Umbilical cord (tissue), 2 donors: Measurements from ENCODE around the gene GEMIN2.

DNA sequence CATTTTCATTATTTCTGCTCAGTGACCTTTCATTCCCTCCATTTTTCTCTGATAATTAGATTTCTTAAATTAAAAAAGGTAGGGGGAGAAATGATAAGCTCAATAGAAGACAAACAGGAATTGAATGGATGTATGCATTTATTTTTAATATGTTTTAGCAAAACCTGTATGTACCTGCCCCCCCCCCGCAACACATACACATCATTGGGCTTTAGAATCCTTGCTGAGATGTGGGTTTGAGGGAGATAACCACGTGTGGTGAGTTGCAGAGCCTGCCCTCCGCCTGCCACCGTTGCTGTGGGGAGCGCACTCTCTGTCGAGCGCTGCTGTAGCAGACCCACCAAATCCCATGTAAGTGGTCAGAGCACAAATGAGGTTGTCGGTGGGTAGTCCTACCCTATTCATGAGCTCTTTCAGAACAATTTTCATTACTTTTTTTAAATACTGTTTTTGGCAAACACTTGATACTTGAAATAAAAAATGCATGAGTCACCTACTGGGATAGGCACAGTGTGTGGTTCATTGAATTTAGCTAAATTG, 242.6 kb downstream of the BRMS1L start:
- RAMPAGE, long total RNA, result no peak

GRCh38 chr14:36177470-36178032, 142.9 kb downstream of the MBIP start:
- RAMPAGE, long total RNA, result no peak

DNA sequence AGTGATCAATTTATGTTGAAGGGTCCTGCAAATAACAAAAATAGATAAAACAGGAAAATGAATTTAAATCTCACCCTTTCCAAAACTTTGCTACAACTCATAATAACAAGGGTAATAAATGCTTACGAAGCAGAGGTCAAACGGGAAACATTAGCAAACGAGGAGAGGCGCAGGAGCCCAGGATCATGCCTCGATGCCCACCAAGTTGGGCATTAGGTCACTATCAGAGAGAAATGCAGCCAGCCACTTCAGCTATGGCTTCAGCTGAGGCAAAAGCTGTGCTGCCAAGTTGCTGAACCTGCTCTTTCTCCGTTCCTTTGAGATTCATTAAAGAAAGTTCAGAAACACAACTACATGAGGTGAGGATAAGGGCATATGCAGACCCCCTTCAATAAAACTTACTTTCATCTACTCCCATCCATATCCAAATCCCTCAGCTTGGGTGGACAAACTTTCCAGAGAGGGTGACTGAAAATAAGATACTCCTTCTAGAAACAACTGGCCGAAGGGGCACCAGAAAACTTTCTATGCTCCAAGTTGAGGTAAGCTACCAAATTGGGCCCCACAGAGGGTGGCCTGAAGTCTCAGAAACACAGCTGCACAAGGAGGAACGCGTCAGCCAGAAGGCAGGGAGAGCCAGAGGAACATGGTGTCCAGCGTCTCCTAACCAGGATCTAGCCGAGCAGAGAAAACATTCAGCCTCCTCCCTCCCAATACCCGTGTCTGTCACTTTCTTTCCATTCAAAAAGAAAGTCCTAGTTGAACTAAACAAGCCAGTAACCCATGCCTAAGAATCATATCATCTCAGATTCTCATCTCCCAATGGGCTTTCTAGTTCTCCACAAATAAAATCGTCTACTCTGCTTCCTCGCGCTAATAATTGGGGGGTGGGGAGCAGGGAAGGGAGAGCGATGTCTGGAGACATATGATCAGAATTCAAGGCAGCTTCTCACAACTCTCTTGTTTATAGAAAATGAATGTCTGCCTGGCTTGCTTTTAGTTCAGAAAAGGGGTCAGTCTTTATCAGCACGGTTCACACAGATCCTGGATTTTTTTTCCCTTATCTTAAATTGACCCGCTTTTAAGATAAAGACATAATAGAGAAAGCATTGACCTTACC, 7.7 kb downstream of the NKX2-1 start:
- RAMPAGE, long total RNA, result no peak

DNA sequence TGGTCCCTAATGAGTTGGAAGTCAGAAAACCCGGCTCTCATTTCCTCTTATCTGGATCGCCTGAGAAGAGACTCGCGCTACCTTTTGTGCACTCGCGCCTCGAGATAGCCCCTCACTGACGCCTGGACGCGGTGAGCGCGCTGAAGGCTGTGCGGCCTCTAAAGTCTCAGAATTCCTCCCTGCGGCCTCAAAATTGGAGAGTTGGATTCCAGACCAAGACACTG, 7.0 kb downstream of the NKX2-1 start:
- RAMPAGE, long total RNA, result no peak

DNA sequence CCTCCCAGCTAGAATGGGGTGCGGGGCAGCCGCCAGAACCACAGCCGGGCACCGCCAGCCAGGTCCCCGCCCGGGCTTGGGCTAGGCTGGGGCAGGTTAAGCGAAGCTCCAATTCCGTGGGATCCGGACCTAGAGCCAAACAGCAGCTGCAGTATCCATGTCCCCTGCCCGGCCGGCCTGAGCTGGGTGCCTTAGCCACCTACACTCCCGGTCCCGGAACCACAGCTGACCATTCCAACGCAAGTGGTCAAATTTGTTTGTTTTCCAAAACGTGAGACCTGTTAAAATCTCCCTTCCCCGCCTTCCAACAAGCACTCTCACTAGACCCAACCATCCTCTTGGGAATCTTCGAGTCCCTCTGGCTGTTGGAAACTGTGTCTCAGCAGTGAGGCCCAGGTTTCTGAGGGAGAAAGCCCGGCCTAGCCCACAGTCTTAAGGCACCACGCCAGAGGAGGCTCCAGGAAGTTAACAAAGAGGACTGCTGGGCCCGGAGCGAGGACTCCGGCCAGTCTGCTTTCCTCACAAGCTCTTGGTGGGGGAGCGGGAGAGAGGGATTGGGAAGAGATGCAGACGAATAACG, 5.3 kb downstream of the NKX2-1 start:
- RAMPAGE, long total RNA, result no peak

DNA sequence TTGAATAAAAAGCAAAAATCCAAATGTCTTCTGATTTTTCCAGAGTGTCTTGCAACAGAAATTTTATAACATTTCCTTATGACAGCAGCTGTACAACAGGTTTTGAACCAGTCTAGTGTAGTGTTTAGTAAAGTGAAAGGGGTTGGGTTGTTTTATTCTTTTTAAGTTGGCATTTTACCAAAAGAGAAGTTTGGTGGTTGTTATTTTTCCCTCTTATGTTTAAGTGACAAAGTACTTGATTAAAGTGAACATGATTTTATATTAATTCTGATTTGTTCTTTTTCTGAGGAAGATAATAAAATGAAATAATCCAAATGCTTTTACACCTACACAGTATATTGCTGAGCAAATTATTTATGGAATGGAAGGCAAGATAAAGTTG, 129.0 kb downstream of the FOXA1 start:
- RAMPAGE, long total RNA, result no peak

DNA sequence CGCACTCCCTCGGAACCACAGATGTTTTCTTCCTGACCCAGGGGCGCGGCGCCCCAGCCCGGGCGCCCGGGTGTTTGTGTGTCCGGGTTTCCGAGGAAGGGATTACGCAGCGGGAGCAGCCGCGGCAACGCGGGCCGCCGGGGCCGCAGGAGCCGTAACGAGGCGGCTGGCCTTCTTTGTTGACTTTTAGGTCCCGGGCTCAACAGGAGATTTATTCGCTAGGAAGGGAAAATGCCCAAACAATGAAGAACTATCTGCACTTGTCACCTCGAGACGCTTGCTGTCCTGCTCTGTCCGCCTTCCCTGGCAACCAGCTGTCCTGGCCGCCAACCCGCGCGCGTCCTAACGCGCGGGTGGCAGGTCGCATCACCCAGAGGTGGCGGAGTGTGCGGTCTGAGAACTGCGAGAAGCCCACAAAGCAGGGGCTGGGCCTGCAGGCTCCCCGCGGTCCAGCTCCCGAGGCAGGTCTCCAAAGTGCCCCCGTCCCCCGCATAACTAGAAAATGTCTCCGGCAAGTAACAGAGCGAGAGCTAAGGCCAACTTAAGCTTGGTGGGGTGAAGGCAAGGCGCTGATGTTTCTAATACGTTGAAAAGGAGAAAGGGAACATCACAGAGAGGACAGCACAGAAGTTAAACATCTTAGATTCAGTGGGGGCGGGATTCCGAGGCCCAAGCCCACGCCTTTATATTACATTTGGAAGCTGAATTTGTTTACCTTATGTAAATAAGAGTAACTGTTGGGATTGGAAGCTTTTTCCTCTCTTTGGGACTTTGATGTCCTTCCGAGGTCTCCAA, 6.7 kb downstream of the FOXA1 start:
- RAMPAGE, long total RNA, result no peak

DNA sequence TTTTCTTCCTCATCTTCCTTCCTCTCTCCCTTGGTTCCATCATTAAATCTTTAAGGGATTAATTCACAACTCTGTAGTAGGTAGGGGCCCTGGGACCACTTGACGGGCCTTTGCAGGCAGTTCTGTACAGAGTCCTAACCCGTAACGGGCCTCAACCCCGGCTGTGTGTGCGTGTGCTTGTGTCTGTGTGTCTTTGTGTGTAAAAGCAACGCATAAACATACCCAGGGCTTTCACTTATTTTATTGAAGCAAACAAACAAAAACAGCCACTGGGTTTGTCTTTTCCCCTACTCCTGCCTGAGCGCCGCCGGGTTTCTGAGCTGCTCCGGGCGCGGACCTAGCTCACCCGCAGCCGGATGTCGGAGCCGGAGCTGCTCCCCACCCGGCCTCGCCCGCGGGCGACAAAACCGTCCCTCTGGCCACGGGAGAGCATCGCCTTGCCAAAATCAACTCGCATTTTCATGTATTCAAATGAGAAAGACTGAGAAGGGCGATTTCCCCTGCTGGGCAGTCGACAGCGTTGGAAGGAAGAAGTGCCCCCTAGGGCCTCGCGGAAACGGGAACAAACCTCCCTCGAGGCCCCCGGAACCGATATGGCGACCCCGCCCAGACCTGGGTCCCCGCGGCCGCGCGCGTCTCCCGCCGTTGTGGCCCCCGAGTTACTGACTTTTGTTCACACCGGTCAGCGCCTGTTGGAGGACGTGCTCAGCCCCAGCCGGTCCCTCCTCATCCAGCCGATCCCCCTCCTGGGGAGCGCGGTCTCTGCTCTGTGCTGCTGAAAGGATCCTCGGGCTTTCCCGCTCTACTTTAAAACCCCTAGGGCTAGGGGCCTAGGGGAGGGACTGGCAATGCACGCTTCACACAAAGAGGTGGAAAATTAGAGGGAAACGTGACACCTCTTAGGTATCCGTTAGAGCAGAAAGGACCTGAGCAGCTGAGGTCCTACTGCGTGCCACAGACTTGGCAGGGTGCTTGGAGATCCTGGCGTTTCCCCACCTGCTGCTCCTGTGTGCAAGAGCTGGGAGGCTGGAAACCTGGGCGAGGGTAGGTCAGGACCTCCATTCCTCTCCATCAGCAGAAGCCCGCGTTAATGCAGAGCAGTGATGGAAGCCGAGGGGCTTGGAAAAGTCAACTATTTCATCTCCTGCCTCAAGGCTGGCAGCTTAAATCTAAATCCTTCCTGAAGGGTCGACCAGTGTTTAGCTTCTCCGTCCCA, 4.2 kb downstream of the TTC6 start:
- RAMPAGE, long total RNA, result no peak

- RAMPAGE, long total RNA, result no peak
These were observed 6.5 kb downstream of the TTC6 start for GRCh38 chr14:37601922-37602294.

DNA sequence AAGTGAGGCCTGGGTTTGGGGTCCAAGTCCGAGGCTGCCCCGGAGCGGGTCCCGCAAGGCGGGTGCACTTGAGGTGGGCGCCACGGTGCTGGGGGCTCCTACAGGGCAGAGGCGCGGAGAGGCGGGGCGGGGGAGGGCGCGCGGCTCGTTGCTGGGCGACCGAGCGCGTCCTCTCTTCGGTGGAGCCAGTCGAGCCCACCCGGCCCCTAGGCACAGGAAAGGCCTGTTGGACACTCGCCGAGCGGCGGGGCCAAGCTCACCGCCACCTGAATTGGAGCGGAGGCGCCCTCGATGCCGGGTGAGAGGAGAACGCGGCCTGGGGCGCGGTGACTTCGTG, 15.6 kb downstream of the TTC6 start:
- RAMPAGE, long total RNA, result no peak

DNA sequence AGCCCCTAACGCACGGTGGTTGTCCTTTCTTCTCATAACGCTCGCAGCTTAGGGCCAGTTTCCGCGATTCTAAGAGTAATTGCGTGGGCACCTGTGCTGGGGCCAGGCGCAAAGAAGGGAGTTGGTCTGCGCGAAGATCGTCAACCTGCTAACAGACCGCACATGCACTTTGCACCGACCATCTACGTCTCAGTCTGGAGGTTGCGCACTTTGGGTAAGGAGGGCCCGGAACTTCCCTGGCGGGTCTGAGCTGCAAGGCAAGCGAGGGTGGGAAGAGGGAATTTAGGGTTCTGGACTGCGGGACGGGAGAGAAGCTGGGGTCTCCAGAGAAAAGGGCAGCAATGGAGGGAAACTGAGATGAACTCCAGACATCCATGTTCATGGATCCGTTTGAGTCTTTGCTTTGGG, 696 bp downstream of the SSTR1 start:
- RAMPAGE, long total RNA, result no peak

DNA sequence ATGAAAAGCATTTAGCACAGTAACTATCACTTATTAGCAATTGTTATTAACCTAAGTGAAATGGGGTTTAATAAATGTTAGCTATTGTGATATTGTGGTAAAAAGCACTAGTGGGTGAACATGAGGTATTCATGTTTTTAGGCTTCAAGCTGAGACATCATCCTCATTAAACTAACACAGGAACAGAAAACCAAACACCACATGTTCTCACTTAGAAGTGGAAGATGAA, 74.7 kb upstream of the CLEC14A start:
- RAMPAGE, long total RNA, result no peak

DNA sequence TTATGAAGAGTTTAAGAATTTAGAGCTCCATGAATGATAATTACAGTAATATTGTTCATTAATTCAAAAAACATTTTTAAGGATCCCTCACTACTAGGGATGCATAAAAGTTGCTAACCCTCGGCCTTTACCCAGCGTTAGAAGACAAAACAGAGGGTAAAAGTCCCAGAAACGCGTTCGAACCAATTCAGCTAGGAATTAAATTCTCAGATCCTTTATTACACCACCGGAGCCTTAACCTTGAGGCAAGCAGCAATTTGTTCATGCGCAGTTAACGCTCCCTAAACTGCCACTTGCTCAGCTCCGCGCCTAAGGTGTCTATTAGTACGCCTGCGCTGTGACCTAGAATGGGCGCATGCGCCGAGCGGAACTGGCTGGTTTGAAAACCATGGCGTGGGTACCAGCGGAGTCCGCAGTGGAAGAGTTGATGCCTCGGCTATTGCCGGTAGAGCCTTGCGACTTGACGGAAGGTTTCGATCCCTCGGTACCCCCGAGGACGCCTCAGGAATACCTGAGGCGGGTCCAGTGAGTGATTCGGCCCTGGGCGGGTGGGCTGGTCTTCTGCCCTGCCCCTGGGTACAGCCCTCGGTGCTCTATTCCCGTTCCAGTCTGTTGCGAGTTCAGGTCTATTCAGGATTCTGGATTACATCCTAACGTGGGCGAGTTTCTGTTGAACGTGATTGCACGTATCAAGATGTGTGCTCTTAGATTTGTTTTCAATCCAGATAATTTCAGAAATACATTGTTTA, at the start of gene GEMIN2:
GEMIN2 (plus strand) TSS at position 373 of the 749 bp plus-strand sequence.
- RAMPAGE, long total RNA, result no peak

- RAMPAGE, long total RNA, result no peak
These were observed 6.3 kb downstream of the PNN start for GRCh38 chr14:39180946-39182072.

DNA sequence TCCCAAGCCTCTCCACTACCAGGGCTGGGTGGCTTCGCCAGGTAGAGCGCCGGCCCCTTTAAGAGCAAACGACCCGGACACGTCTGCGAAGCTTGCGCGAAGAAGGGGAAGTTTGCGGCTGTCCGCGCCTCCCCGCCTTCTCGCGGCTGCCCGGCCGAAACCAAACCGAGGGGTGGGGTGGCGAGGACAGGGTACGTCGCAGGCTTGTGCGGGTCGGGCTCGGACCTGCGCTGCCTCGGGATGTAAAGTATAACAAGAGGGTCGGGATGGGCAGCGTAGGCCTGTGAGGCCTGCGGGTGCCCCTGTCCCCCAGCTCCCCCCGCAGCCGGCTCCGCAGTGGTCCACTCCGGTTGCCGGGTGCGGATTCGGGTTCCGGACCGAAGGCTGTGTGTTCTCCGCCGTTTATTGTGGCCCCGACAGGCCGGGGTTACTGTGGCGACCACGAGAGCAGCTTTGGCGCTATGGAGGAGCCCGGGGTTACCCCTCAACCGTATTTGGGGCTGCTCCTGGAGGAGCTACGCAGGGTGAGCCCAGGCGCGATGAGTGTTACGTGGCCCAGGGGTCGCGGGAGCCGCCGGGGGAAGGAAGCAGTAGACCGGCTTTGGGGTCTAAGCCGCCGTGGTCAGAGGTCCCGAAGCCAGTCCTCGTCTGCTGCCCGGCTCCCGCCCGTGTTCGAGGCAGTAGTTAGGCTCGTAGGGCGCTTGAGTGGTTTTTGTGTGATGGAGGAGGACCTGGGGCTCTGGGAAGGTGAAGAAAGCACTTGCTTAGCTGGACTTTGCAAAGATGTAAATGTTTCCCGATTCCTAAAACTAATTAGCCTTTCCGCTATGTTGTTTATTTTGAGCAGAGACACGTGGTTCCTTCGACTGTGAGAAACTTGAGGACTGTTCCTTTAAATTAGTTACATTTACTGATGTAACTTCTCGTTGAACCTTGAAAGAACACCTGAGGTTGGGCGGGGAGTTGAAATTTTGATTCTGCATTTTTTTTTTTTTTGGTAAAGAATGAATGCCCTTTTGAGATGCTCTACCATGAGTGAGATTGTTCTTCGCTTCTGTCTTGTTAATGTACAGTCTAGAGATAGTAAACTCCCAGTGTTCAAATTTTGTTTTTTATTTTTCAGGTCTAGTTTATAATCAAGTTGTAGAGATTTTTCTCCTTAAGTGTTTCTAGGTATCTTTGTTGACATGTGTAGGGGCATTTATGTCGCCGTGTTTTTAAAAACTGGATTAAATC, 33.7 kb downstream of the MIA2 start:
- RAMPAGE, long total RNA, result no peak

DNA sequence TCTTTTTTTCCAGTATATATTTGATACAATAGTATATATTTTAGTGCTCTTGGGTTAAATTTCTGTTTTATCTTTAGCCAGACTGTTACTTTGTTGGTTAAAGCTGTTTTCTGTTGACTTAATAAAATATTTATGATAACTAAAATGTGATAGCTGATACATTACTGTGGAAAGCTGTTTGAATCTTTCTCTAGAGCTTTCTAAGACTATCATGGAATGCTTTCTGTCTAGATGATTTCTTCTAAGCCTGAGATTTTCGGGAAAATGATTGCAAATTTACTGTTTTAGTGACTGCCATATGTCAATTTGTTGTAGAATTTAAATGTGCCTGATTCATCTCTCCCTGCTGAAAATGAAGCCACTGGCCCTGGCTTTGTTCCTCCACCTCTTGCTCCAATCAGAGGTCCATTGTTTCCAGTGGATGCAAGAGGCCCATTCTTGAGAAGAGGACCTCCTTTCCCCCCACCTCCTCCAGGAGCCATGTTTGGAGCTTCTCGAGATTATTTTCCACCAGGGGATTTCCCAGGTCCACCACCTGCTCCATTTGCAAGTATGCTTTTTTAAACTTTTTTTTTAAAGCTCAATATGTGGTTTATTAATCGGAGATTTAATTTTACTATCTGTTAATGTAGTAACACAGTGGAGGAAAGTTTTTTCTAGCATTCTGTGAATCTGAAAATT, 83.7 kb downstream of the FBXO33 start:
- RAMPAGE, long total RNA, result no peak

DNA sequence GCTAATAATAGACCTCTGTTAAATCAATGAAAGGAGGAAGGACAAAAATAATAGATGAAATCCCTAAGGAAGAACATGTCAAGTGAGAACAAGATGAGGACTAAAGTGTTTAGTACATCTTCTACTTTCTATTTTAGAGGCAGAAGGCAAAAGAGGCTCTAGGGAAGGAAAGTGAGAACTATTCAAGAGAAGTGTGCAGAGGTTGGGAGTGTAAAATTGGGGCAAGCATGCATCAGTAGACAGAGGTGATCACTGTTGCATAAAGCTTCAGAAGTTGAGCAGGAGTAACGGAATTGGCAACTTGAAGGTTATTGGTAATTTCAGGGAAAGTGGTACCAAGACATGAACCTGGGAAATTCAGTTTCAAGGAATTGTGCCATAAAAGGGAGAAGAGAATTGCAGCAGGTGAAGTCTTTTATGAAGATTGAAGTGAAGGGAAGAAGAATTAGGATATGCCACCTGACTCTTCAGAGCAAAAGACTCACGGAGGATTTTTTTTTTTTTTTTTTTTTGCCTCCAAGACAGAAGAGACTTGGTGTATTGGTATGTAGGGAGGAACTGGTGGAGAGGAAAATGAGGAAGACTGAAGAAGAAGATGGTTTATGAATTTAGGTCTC, 57.1 kb upstream of the FBXO33 start:
- RAMPAGE, long total RNA, result no peak

DNA sequence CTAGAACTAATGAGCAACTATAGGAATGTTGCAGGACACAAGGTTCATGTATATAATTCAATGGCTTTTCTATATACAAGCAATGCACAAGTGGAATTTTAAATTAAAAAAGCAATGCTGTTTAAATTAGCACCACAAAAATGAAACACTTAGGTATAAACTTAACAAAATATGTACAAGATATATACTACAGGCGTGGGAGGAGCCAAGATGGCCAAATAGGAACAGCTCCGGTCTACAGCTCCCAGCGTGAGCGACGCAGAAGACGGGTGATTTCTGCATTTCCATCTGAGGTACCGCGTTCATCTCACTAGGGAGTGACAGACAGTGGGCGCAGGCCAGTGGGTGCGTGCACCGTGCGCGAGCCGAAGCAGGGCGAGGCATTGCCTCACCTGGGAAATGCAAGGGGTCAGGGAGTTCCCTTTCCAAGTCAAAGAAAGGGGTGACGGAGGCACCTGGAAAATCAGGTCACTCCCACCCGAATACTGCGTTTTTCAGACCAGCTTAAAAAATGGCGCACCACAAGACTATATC, 893.8 kb upstream of the FBXO33 start:
- RAMPAGE, long total RNA, result no peak

GRCh38 chr14:40347577-40348814, 915.8 kb upstream of the FBXO33 start:
- RAMPAGE, long total RNA, result no peak

DNA sequence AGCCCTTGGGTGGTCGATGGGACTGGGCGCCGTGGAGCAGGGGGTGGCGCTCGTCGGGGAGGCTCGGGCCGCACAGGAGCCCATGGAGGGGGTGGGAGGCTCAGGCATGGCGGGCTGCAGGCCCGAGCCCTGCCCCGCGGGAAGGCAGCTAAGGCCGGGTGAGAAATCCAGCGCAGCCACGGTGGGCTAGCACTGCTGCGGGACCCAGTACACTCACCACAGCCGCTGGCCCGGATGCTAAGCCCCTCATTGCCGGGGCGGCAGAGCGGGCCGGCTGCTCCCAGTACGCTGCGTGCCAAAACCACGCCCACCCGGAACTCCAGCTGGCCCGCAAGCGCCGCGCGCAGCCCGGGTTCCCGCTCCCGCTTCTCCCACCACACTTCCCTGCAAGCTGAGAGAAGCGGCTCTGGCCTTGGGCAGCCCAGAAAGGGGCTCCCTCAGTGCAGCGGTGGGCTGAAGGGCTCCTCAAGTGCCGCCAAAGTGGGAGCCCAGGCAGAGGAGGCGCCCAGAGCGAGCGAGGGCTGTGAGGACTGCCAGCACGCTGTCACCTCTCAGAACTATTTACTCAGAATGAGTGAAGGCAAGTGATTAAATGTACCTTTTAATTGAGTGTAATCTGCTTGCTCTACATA, 976.9 kb upstream of the LRFN5 start:
- RAMPAGE, long total RNA, result no peak